REH cell (cell line): ENCODE measurements around a stretch of chr1.

DNA sequence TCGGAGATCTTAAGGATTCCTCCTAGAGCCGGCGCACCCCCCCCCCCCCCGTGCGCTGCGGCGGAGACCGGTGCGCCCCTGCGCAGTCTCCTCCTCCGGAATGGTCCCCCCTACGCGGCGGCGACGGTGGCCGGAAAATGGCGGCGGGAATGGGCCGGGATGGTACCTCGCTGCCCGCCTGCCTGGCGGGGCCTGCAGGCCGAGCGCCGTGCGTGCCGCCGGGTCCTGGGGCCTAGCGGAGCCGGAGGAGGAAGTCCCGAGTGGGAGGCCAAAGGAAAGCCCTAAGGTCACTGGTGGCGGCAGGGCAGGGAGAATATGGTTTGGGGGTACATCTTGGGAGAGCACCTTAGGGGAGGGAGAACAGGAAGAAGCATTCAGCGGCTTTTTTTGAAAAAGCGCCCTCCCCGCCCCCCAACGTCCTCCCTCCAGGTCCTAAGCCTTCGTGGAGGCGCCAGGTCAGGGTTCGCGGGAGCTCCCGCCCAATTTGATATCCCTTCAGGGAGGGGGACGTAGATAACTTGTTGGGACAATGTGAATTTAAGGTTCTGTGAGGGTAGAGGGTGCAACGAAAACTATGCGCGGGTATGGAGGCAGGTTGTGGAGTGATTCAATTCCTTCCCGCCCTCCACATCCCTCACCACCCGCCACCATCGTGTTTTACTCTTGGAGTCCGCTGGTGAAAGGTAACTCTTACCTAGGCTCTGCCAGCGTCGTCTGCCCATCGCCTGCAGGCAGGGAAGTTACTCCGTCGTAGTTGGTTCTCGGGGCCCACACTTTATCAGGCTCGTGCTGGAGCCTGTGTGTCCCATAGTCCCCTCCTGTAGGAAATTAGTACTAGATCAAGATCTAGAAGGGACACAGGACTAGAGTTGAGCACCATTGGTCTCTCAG lies 590 bp downstream of the SRRM1 start:
- PRO-cap = bidirectional peak, plus-strand start at position 135 of the sequence, minus-strand start at position 102 of the sequence; bidirectional peak, plus-strand start at position 428 of the sequence, minus-strand start at position 369 of the sequence; unidirectional peak, minus-strand start at position 716 of the sequence

DNA sequence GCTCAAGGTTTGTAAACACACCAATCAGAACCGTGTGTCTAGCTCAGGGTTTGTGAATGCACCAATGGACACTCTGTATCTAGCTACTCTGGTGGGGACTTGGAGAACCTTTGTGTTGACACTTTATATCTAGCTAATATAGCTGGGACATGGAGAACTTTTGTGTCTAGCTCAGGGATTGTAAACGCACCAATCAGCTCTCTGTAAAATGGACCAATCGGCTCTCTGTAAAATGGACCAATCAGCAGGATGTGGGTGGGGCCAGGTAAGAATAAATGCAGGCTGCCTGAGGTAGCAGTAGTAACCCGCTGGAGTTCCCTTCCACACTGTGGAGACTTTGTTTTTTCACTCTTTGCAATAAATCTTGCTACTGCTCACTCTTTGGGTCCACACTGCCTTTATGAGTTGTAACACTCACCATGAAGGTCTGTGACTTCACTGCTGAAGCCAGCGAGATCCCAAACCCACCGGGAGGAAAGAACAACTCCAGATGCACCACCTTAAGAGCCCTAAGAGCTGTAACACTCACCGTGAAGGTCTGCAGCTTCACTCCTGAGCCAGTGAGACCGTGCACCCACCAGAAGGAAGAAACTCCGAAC lies 23.1 kb upstream of the CLIC4 start:
- PRO-cap = unidirectional peak, plus-strand start at position 300 of the sequence

- PRO-cap = no peak
These were observed 1.9 kb upstream of the CLIC4 start for GRCh38 chr1:24743369-24743703.

GRCh38 chr1:24793559-24794175 lies 48.4 kb downstream of the CLIC4 start:
- PRO-cap = no peak

DNA sequence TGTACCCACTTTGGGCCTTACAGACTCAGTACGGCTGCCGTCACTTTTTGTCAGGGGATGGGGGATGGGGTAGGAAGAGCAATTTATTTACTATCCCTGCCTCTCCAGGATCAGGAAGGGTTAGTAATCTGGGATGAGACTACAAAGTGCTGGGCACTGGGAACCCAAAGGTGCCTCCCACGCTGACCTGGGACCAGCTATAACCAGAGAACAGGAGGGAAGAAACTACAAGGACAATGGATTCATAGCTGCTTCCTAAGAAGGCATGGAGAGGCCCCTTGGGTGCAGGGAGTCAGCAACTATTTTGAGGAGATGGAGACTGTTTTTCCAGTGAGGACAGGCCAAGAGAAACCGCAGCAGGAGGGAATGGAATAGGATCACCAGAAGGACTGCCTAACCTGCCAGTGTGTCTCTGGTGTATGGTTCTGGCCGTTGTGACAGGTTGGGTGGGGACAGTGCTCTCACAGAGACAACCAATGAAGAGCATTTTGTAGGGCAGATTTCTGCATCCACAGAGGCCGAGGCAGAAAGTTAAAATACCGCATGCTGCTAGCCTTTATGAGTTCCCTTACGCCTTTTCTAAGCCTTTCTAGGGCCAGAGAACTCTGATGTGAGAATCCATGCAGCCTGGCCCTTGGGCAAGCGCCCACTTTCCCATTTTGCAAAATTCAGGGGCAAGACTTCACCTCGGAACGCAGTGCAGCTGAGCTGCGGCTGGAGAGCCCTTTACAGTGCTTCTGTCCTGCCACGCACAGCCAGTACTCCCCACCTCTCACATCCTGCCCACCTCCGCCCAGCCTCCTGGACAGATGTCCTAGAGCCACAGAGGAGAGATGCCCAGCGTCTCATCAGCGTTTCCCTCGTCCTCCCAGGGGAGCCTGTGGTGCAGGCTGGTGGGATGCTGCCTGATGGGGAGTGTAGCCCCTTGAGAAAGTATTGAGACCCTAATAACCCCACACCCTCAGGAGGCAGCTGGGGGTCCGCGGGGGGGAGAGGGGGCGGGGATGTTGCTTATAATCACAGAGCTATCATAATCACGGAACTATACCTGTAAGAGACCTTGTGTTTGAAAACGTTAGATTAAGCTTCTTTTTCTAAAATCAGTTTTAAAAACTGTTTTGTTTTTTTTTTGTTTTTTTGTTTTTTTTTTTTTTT lies 29.8 kb downstream of the RUNX3 start:
- PRO-cap = no peak

DNA sequence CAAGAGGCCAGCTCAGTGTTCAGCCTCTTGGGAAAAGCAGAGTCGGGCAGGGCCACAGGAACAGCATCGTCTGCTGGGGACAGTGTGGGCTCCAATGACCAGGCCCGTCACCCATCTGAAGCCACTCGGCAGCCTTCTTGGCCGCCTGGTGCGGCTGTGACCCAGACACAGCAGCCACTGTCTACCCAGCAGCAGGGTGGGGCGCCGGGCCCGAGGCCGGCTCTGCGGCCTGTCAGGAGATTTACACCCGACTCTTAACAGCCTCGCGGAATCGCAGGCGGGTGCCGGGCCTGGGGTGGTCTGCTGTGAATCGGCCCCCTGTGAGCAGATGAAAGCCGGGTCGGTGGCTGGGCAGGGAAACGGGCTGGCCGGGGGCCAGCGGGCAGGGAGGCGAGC lies 15.9 kb downstream of the RUNX3 start:
- PRO-cap = no peak

DNA sequence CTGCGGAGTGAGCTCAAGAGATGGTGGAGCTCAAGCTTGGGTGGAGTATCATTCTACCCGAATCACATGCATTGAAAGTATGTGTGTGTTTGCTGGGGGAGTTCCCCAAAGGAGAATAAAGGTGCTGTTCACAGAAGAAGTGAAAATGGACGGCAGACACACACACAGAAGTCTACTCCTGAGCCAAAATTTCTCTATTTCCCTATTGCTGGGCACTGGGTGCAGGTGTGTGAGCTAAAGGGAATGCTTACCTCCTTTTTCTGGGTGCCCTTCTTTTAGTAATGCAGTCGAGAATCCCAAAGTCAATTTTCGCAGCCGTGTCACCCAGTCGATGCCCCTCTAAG lies 58.3 kb upstream of the RUNX3 start:
- PRO-cap = no peak

- PRO-cap = no peak
These were observed 90.4 kb upstream of the RUNX3 start for GRCh38 chr1:25020401-25020949.

- PRO-cap = no peak
These were observed 37.8 kb downstream of the SYF2 start for GRCh38 chr1:25194401-25194970.

GRCh38 chr1:25247586-25248524 lies 601 bp upstream of the RSRP1 start:
- PRO-cap = bidirectional peak, plus-strand start at chr1:25247633, minus-strand start at chr1:25247454

GRCh38 chr1:25429827-25430021 lies 973 bp upstream of the MACO1 start:
- PRO-cap = no peak

DNA sequence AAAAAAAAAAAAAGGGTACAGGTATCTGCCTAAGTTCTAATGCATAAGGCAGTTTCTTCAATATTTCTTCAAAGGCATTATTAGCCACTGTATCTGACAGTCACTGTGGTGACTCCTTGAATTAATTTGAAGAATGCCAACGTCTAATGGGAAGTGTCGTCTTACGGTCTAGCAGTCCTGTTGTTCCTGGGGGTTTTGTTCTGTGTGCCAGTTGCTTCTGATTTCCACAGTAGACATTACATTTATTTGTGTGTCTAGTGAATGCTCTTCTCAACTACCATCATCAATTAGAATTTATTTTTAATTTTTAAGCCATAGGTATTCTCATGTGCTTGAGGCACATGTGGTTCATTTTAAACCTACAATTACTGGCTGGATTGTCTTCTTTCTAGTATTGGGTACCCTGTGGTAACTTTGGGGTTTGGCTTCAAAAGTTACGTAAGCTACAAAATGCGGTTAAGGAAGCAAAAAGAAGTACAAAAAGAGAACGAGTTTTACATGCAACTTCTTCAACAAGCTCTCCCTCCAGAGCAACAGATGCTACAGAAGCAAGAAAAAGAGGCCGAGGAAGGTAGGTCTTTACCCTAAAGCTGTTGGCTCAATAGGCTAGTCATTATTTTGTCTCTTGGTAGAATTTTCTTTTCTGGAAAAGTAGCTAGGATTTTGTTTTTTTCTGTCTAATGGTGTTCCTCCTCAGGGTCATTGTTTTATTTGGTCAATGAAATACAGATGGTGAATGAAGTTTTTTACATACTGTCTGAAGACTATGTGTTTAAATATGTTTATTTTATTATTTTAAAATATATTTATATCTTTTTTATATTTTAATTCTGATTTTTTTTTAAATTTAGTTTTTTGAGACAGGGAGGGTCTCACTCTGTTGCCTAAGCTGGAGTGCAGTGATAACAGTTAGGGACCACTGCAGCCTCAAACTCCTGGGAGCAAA lies 25.8 kb downstream of the MACO1 start:
- PRO-cap = no peak

GRCh38 chr1:25491753-25492409 lies 51.5 kb upstream of the LDLRAP1 start:
- PRO-cap = no peak

GRCh38 chr1:25501062-25501670 lies 42.2 kb upstream of the LDLRAP1 start:
- PRO-cap = no peak

DNA sequence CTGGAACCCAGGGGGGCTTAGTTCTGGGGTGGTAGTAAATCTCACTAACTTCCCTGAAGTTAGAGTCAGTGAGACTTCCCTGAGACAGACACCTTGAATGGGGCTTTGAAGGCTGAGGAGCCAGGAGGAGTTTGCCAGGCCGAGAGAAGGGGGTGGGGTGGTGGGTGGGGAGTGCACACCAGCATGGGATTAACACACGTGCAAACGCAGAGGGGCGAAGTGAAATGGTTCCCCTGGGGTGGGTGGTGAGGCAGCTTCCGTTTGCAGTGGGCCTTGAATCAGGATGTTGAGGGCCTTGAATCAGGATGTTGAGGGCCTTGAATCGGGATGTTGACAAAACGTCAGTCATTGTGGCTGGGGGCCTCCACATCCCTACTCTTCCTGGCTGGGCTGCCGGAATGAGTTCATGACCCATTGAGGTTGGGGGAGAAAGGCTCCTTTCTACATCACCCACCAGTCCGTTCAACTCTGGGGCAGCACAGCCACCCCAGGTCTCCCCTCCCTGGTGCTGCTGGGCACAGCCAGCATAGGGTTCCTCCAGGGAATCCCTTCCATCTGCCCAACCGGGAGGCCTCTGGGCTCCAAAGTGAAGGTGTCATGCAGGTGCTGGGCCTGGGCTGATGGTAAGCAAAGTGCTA lies 16.6 kb downstream of the LDLRAP1 start:
- PRO-cap = unidirectional peak, plus-strand start at position 303 of the sequence

GRCh38 chr1:25659009-25659229 lies 42.3 kb downstream of the MAN1C1 start:
- PRO-cap = no peak

DNA sequence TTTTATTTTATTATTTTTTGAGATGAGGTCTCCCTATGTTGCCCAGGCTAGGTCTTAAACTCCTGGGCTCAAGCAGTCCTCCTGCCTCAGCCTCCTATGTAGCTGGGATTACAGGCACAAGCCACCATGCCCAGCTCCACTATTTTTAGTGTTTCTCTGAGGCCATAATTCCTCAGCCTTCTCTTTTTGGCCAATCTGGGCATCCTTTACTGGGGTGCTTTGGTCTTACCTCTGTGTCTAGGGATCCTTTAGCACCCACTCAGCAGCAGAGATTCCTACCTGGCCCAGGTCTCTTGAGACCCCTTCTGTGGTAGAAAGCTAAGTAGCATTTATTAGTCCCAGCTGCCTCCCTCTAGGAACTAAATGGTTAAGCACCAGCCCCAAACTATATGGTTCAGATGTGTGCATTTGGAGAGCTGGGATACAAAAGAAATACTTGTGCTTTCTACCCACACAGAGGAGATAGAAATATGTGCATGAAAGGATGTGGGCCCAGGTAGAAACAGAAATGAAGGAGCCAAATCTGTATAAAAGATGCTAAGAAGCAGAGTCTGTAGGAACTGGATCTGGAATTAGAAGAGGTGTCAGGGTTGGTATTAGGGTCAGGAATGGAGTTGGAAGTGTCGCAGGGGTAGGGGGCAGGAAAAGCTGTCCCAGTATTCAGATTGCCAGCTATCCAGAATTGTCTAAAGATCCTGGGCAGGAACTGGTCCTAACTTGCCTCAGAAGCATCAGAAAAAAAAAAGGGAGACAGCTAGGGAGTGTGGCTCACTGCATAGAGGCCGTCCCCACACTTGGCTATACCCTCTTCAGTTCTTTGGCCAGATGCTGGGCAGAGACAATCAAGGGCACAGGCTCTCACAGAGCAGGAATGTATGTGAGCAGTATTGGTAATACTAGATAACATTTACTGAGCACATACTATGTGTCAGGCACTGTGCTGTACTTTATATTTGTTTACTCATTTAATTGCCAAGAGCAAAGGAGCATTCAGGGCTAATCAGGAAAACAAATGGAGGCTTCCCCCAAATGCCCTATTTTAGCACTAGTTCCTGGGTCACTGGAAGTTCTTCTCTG lies 4.6 kb downstream of the MTFR1L start:
- PRO-cap = no peak

GRCh38 chr1:25867101-25867722 lies 8.0 kb upstream of the AUNIP start:
- PRO-cap = no peak

GRCh38 chr1:26047228-26047773 lies 1.4 kb upstream of the SLC30A2 start:
- PRO-cap = no peak

DNA sequence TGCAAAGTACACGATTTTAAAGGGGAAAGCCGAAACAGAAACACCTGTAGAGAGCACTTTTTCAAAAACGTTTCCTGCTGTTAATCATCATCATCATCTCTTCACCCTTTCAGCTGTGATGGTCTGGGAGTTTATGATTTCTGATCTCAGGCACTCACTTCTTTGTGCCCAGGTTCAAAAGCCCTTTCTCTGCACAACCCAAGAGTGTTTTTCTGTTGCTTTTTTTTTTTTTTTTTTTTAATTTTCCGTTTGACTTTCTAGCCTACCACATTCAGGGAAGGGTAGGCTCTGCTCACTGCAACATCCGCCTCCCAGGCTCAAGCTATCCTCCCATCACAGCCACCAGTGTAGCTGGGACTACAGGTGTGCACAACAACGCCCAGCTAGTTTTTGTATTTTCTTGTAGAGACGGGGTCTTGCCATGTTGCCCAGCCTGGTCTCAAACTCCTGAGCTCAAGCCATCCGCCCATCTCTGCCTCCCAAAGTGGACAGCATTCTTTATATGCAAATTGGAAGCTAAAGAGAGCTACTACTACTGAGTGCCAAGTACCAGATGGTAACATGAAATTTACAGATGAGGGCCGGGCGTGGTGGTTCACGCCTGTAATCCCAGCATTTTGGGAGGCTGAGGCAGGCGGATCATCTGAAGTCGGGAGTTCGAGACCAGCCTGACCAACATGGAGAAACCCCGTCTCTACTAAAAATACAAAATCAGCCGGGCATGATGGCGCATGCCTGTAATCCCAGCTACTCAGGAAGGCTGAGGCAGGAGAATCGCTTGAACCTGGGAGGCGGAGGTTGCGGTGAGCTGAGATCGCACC lies 1.2 kb upstream of the UBXN11 start:
- PRO-cap = no peak